Umbilical cord (tissue), 2 donors: ENCODE measurements around a stretch of chr19.

GRCh38 chr19:13063333-13064115, 39.1 kb downstream of the LYL1 start:
- RAMPAGE, long total RNA = no peak

- RAMPAGE, long total RNA = no peak
Observed at GRCh38 chr19:13064116-13064624, 38.5 kb downstream of the LYL1 start.

DNA sequence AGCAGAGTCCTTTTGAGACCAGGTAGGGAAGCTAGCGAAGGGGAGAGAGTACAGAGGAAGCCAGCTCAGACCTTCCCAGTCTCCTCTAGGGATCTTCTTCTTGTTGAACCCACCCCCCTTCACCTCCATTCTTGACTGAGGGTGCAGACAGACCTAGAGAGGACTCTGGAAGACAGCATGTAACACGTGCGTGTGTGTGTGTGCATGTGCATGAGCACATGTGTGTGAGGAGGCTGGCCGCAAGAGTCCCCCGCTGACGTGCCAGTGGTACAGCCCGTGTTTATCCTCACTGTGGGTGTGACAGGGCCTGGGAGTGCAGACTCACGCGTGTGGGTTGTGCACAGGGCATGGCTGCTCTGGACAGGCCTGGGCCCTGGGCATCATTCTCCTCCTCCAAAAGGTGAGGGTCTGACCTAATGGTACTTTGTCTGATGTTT, 26.4 kb downstream of the LYL1 start:
- RAMPAGE, long total RNA = no peak

GRCh38 chr19:13081978-13082269, 20.7 kb downstream of the LYL1 start:
- RAMPAGE, long total RNA = no peak

DNA sequence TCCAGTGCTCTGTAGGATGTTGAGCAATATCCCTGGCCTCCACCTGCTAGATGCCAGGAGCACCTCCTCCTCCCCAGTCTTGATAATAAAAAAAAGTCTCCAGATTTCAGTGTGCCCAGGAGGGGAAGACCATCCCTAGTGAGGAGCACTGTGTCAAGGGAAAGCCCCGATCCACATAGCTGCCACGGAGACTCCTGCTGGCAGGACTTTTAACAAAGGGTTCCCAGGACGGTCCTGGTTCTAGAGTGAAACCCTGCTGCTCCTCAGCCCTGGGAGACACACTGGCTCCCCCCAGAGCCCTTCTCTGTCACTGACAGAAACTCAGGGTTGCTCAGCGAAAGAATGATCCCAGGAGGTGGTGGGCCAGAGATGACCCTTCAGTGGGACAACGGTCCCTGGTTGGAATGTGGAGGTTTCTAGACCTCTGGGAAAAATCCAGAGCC, 20.3 kb downstream of the LYL1 start:
- RAMPAGE, long total RNA = no peak

GRCh38 chr19:13096773-13097334, 5.8 kb downstream of the LYL1 start:
- RAMPAGE, long total RNA = no peak

GRCh38 chr19:13104120-13105162, 1.8 kb upstream of the LYL1 start:
- RAMPAGE, long total RNA = no peak

GRCh38 chr19:13135590-13136107, 14.5 kb downstream of the STX10 start:
- RAMPAGE, long total RNA = no peak

- RAMPAGE, long total RNA = no peak
Observed at GRCh38 chr19:13152454-13152985, 2.3 kb downstream of the IER2 start.

DNA sequence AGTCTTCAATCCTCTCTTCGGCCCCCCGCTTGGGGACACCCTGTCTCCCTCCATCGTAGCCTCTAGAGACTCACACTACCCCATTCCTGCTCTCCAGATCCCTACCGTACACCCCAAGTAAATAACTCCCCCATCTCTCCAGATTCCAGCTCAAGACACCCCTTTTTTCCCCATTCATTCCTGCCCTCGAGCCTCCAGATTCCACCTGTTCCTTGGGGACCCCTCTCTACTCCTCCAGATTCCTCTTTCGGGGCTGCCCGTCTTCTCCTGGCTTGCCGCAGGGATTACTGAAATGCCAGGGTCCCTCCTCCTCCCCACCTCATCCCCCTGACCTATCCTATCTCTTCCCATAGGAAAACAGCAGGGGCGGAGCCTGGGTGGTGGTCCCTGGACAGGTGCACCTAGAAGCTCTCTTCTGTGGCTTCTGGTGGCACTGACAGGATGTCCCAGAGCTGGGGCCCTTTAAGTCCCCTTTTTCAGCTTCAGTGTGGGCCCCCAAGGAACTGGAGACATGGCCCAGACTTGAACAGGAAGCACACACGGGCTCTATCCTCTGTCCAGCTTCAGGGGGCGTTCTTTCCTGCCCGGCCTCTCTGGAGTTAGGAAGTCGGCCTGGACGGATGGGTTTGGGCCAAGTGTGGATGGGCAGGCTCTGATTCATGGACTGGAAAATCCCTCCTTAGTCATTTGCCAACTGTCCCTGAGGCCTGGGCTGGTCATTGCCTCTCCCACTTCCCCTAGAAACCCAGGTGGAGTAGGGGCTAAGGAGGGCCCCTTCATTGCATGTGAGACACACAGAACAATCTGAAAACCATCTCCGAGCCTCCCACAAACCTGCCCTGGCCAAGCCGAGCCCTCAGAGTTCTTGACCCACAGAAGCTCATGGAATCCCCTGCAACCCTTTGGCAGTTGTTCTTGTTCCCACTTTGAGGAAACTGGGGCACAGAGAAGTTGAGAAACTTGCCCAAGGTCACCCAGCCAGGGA, 1.3 kb downstream of the ZSWIM4 start:
- RAMPAGE, long total RNA = no peak

GRCh38 chr19:13804543-13805232, 9.4 kb downstream of the ZSWIM4 start:
- RAMPAGE, long total RNA = no peak

- RAMPAGE, long total RNA = no peak
Observed at GRCh38 chr19:13834206-13834666, 39.0 kb downstream of the ZSWIM4 start.

DNA sequence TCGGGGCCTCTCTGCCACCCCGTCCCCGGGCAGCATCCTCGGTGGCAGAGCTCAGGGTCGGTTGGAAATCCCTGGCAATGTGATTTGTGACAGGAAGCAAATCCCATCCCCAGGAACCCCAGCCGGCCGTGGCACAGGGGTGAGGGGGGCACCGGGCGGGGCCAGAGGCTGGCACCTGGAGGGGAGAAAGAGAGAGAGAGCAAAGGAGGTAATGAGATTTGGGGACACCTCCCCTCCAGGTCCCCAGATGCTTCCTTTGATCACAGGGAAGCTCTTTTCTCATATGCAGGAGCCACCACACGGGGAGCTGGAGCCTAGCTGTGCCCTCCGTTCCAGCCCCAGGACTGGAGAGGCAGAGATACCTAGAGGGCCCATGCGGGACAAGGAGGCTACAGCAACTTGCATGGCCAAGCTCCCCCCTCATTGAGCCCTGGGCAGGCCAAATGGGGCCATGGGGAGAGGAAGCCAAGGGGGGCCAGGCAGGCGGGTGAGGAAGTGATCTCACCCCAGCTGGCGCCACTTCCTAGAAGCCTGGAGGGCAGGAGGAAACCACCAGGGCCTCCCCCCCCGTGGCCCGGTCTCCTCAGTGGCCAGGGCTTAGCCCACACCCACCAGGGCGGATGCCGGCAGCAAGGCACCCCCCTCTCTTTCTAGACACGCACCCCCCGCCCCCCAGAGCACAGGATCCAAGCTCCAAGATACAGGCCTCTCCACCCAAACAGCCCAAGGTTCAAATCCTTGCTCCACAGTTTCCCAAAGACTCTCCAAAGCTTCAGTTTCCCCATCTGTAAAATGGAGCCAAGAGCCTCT, 40.2 kb upstream of the NANOS3 start:
- RAMPAGE, long total RNA = no peak

GRCh38 chr19:13838212-13838702, 38.7 kb upstream of the NANOS3 start:
- RAMPAGE, long total RNA = no peak

GRCh38 chr19:13842433-13843255, 34.3 kb upstream of the NANOS3 start:
- RAMPAGE, long total RNA = no peak

- RAMPAGE, long total RNA = no peak
Observed at GRCh38 chr19:13863990-13864426, 12.9 kb upstream of the NANOS3 start.

GRCh38 chr19:13874078-13874484, 2.9 kb upstream of the NANOS3 start:
- RAMPAGE, long total RNA = no peak

DNA sequence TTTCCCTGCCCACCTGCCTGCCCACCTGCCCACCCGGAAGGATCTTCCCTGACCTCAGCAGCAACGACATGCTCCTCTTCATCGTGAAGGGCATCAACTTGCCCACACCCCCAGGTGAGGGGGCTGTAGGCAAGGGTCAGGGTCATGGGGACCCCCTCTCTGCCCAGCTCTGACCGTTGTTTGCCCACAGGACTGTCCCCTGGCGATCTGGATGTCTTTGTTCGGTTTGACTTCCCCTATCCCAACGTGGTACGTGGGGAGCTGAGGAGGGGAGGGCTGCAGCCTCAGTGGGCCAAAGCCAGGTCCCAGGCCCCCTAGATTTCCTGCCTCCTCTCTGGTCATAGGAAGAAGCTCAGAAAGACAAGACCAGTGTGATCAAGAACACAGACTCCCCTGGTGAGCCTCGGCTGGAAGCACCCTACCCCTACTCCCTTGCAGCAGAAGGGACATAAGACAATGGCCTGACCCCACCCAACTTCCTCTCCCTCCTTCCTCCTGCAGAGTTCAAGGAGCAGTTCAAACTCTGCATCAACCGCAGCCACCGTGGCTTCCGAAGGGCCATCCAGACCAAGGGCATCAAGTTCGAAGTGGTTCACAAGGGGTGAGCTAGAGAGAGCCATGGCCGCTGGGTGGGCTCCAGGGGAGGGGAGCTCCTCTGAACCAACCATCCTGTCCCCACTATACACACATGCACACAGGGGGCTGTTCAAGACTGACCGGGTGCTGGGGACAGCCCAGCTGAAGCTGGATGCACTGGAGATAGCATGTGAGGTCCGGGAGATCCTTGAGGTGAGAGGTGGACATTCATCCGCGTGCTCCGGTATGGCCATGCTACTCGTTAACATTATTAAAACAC, 11.5 kb downstream of the PODNL1 start:
- RAMPAGE, long total RNA = no peak

DNA sequence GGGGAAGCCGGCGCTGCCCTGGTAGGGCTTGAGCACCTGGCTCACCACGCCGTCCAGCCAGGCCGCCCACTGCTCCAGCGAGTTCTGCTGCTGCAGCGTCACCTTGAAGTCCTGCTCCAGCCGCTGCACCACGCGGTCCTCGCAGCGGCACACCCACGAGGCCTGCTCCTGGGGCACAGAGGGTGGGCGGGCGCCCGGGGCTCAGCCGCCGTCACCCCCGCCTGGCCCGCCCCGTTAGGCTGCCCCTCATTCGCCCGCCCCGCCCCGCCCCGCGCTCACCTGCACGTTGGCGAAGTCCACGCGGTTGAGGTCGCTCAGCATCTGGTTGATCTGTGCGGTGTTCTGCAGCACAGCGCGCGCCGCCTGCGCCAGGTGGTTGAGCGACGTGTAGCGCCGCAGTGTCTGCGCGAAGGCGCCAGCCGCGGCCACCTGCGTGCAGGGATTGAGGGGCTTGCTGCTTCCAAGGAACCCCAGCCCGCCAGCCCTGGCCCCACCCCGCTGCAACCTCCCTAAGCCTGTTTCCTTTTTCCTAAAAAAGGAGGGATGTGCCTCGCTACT, 11.3 kb downstream of the DCAF15 start:
- RAMPAGE, long total RNA = no peak

GRCh38 chr19:14005950-14006067, 311 bp downstream of the RFX1 start:
- RAMPAGE, long total RNA = no peak